Gallbladder (tissue), 1 donor: ENCODE measurements around a stretch of chr6.

GRCh38 chr6:18148092-18148622 is 6.7 kb downstream of the TPMT start:
- PRO-cap, result no peak

DNA sequence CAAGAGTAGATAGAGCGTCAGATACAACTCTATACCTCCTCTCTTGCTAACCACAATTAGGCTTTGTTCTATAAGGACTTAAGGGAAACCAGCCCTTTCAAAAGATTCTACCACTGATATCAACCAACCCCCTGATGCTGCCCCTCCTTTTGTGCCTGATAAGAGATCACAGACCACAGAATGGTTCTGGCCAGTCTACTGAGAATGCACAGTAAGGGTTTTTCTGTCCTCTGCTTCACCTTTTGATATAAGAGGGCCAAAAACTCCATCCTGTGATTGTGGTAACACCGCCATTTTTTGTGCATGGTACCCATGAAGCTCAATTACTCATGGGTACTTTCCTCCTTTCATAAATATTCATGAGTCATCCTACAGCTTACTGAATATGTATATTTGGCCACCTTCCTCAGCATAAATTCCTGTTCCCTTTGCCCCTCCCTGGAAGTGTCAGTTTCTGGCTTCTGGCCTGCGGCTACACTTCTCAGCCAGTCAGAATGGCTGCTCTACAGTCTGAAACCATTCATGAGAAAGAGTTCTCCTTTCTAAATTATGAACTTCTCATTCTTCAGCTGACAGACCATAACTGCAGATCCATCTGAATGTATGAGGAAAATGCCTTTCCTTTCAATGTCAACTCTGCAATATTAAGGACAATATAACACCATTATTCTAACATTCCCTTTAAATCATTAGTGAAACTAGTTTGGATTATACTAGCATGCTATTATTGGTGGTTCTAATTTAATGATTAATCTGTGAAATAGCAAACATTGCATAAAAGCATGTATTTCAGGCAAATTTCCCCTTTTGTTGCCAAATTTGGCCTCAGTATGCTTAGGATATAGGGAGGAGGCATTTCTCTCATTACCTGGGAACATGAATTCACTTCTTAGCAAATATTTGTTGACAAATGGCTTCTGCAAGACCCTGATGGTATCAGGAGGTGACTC is 1.9 kb downstream of the TPMT start:
- PRO-cap, result unidirectional peak, plus-strand start at position 561 of the sequence

DNA sequence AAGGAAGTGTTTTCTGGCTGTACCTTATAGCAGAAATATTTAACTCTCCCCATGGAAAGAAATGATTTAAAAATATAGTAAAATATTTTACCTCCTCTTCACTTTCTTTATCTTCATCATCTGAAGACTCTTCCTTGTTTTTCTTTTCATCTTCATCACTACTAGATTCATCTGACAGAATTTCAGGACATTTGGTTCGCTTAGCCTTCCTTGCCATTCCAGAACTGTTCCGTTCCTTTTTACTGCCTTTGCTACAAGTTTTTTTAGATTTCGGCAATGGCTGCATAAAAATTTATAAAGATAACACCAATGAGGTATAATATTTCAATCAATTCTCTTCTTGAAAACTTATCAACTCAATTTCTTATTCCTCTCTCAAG is 14.8 kb downstream of the DEK start:
- PRO-cap, result no peak

DNA sequence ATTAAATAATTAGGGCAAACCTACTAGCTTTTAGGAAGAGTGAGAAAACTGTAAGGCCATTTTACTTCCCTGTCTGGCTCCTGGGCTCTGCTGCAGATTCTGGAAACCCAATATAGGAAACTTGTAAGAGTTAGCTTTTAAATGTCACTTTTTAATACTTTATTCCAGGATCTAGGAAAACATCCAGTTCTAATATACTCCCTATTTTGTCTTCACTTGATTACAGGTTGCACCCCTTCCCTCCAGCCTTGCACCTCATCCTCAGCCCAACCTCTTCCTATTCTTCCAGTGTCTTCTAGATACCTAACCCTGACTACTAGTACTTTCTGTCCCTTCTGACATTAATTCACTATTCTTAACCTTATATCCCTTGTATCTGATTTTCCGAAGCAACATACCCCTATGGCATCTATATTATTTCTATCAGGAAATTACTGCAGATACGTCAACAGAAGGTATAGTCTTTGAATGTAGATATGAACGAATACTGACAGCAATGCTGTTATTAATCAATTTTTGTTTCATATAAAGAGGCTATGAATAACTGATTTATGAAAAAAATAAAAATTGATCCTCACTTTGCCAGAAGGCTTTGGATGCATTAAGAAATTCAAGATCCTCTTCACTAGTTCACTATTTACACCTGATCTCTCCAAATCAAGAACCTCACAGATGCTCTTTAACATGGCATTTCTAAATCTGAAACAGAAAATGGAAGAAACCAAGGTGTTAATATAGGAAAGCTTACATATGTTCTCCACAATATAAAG is 9.0 kb downstream of the DEK start:
- PRO-cap, result no peak

DNA sequence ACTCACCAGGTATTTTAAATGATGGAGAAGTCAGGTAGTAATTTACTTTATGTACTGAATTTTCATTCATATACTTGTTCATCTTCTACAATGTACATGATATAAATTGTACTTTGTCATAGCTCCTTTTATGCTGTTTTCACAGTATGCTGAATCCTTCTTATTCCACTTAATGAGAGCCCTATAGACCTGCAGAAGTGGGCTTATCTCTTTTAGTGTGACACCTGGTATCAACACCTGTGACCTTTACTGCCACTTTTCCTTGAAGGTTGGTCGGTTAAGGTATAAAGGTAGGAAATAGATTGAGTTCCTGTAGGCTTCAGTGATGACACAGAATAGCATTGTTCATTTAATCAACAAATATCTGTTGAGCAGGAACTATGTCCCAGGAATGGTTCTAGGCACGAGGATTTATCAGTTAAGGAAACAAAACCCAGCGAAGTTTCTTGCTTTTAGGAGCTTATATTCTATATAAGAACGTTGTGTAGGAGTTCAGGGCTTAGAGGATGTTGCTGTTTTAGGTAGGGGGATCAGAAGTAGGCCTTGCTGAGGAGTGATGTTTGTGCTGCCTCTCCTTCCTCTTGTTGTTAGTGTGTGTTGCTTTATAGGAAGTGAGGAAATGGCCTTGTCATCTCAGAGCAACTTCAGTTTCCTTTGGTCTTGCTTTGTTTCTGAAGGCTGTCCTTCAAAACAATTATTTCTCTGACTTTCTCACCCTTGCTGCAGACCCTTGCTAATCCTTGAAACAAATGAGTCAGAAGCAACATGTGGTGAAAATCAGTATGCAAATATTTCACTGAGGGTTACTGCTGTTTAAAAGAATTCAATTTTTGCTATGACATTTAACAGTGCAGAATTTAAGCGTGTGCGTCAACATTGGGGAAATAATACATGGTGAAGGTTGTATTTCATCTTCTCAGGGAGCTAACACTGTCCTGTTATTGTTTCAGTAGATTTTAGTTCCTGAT is 13.5 kb downstream of the RNF144B start:
- PRO-cap, result no peak

DNA sequence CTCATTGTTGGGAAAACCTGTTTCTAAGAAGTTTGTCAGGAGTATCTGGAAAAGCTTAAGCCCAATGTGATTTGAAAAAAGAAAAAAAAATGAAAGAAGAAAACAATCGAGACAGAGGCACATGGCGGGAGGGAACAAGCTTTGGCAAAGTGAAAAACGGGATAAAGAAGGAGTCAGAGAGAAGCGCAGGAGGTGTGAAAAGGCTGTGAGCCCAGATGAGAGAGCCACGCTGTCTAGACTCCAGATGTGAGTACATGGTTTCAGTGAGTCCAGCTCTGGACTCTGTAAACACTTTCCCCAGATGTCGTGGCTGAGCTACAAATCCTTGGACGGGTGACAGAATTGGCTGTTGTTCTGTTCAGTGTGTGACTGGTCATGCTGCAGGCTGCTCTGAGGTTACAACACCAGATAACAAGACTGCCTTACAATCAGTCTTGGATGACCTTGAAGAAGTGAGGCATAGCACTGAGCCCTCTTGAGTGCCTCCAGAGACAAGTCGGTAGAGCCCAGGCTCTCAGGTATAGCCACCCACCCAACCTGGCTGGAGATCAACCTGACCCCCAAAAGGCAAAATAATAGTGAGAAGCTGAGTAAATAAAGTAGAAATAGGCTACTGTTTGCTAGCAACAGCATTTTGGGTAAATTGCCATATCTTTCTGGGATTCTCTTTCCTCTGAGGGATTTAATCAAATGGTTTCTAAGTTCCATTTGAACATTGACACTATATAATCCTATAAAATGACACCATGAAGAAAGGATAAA is 656.4 kb upstream of the ID4 start:
- PRO-cap, result no peak

- PRO-cap, result bidirectional peak, plus-strand start at chr6:19837370, minus-strand start at chr6:19837056
These were observed 454 bp upstream of the ID4 start for GRCh38 chr6:19836564-19837268.

GRCh38 chr6:20213563-20213800 is 1.2 kb upstream of the MBOAT1 start:
- PRO-cap, result no peak

DNA sequence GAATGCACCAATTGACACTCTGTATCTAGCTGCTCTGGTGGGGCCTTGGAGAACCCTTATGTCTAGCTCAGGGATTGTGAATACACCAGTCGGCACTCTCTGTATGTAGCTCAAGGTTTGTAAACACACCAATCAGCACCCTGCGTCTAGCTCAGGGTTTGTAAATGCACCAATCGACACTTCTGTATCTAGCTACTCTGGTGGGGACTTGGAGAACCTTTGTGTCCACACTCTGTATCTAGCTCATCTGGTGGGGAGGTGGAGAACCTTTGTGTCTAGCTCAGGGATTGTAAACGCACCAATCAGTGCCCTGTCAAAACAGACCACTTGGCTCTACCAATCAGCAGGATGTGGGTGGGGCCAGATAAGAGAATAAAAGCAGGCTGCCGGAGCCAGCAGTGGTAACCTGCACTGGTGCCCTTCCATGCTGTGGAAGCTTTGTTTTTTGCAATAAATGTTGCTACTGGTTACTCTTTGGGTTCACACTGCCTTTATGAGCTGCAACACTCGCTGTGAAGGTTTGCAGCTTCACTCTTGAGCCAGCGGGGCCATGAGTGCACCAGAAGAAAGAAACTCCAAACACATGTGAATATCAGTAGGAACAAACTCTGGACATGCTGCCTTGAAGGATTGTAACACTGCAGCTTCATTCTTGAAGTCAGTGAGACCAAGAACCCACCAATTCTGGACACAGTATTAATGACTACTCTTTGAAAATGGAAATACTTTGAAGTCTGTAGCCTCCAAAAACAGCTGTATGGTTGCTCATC is 89.8 kb upstream of the MBOAT1 start:
- PRO-cap, result no peak

DNA sequence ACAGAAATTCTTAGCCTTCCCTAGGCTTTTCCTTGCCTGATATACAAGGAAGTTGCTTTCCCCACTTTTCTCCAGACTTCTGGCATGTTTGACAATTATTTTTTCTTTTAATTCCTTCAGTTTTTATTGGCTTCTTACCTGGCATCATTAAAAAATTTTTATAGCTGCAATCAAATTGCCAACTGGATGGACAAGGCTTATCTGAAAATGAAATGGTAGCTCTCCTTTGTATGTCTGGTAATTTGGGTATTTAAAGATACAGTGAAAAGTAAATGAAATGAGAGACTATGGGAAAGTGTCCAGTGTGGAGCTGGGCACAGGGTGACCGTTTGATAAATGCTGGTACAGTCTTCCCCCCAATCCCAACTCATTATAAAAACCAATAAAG is 15.3 kb downstream of the E2F3 start:
- PRO-cap, result no peak

DNA sequence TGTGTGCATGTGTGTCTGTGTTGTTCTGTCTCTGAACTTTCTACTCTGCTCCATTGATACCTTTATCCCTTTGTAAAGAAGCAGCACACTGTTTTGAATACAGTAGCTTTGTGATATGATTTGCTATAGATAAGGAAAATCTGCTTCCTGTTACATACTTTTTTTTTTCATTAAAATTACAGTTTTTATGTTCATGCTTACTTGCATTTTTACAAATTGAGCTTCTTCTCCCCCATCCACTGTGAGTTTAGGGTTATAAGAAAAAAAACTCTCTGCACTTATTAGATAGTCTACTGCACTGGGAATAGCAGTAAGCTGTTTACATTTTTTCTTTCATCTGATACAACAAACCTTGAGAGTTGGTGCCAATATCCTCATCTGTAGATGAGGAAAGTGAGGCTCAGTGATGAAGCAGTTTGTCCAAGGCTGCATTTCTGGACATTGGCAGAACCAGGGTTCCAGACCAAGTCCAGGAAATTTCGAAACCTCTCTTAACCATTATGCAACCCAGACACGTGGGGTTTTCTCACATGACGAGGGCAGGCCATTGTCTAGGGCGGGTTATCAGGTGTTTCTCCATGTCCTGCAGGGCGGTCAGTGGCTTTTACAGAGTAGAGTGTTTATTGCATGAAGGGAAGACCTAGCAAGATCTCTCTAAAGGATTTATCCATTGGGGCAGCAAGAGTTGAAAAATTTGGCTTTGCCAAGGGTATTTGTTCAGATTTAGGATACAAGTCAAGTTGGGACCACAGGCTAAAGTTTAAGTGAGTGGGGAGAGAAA is 22.9 kb downstream of the E2F3 start:
- PRO-cap, result no peak

- PRO-cap, result no peak
These were observed 66.9 kb downstream of the CDKAL1 start for GRCh38 chr6:20600823-20601930.

DNA sequence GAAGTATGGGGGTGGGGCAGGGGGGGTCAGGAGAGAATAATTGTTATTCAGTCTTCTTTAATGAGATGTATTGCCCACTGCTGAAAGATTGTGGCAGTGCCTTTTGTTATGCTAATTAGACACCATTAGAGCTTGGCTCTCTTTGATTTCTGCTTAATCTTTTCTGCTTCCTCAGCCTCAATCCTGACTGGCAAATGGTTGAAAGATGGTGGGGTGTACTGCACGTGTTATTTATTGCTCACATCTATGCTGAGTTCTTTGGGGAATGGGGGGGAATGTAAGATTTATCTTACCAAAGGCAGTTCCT is 407.5 kb upstream of the SOX4 start:
- PRO-cap, result no peak

GRCh38 chr6:21263445-21264180 is 329.9 kb upstream of the SOX4 start:
- PRO-cap, result no peak

- PRO-cap, result bidirectional peak, plus-strand start at chr6:21595697, minus-strand start at chr6:21595657; bidirectional peak, plus-strand start at chr6:21595867, minus-strand start at chr6:21595808
These were observed 2.1 kb downstream of the SOX4 start for GRCh38 chr6:21595508-21596191.

- PRO-cap, result bidirectional peak, plus-strand start at chr6:21666444, minus-strand start at chr6:21666354
These were observed 72.7 kb downstream of the SOX4 start for GRCh38 chr6:21666168-21666674.

- PRO-cap, result no peak
These were observed 183.8 kb downstream of the PRL start for GRCh38 chr6:22112933-22113523.

DNA sequence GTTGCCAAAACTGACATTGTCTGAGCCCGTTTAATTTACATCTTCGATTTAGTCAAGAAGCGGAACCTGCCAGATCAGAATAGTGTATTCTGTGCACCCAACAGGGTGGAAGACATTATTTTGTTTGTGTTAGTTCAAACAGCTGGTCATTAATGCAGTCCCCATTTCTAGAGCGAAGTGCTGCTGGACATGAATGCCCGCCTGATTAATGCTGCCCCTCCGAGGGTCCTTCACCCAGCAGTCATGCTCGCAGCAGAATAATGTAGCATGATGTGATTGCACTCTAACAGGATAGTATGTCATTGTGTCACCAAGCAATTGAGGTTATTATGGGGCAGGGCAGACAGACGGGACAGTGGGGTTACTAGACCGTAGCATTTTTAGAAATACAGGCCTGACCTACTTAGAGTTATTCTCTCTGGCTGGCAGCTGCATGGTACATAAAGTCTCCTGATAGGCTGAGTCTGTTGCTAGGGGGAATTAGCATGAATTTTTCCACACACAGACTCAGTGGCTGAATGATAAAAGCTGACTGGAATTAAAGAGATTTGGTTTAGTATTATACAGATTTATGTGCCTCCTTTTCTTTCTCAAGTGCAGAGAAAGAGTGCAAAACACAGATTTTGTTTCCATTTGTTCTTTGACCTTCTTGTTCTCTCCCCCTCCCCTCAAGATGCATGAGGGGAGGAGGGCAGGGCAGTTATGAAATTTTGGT is 147.1 kb downstream of the PRL start:
- PRO-cap, result no peak

DNA sequence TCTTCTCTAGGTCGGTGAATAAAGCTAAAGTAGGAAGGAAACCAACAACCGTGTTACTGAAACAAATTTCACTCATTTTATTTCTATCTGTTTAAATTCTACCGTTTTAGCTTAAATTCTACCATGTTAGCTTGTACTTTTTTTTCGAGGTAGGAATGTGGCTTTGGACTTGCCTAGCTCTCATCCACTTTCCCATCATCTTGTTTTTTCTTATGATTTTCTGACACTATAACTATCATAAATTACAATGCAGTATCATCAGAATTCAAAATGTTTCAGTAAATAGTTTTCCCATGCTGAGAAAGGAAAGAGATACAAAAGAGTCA is 591.3 kb upstream of the NRSN1 start:
- PRO-cap, result unidirectional peak, plus-strand start at position 137 of the sequence

- PRO-cap, result no peak
These were observed 475.3 kb upstream of the NRSN1 start for GRCh38 chr6:23650583-23651277.